PFSK-1 (cell line): ENCODE results near the gene RTP1.

DNA sequence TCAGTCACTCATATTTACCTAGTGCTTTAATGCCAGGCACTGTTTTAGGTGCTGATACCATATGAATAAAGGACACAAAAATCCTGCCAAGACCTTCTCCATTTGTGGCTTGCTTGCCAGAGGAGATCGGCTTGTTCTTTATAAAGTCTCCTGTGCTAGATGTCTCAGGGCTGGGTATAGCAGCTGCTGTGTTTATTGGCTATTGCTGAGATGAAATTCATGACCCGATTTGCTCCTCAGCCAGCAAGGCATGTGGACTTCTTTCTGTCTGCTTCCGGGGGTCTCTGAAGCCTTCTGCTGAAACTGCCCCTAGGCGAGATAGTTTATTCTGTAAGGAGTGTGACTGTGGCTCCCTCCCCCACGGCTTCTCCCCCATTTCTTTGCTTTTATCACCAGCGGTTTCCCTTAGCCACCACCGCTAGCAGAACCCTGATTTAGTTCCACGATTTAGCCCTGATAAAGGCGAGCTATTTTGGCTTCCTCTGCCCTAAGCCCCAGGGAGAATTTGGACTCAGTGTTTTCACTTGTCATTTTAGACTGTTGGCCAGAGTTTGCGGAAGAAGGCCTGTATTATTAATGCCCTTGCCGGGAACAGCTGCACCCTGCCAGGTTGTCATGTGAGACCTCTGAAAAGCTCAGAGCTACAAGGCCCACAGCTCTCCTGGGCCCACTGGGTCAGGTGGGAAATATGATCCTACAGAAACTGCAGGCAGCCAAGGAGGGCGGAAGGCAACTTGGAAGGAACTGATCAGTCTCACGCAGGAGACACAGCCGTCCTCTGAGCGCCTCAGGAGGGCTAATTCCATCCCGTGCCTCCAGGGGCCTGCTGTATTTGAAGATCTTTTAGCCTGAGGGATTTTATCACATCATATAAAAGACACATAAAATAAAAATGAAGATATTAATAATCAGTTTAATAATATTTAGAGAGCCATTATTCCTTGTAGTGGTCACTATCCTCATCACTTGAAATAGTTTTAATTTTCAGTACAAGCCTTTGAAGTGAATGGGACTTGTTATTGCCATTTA lies 46.9 kb downstream of the ST6GAL1 start:
- RRBS, result no CpG with 5 or more reads among the region's 16 CpGs

DNA sequence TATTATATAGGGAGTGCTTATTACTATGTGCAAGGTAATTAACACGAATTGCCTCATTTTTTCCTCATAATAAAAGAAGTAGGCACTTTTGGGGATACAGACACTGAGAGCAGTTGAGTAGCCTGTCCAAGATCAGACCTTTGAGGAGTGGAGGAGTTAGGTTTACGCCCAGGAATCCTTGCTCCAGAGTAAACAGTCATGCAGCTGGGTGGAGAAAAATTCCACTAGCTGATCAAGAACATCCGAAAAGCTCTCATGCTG lies 53.2 kb downstream of the ST6GAL1 start:
- RRBS, result no CpG with 5 or more reads among the region's 3 CpGs

GRCh38 chr3:187041241-187041420 lies 98.2 kb downstream of the RPL39L start:
- RRBS, result no CpG with 5 or more reads among the region's 2 CpGs

DNA sequence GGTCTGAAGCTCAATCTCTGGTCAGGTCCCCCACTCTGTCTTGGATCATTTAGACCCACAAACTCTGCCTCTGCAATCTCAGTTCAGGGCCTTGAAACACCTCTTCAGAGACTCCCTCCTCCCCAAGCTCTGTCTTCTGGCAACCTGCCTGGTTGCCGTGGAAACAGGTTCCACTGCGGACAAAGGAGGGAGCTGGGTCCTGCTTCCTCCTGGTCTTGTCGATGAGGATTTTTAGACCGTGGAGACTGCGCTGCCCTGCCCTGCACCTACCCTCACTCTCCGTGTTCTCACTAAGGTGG lies at the start of gene RTP1:
TSS of gene RTP1 (plus strand) at position 192 of the 299 bp plus-strand sequence.
- RRBS, result no CpG with 5 or more reads among the region's 6 CpGs

GRCh38 chr3:187265488-187265874 lies 26.1 kb downstream of the MASP1 start:
- RRBS, result no CpG with 5 or more reads among the region's 1 CpG

DNA sequence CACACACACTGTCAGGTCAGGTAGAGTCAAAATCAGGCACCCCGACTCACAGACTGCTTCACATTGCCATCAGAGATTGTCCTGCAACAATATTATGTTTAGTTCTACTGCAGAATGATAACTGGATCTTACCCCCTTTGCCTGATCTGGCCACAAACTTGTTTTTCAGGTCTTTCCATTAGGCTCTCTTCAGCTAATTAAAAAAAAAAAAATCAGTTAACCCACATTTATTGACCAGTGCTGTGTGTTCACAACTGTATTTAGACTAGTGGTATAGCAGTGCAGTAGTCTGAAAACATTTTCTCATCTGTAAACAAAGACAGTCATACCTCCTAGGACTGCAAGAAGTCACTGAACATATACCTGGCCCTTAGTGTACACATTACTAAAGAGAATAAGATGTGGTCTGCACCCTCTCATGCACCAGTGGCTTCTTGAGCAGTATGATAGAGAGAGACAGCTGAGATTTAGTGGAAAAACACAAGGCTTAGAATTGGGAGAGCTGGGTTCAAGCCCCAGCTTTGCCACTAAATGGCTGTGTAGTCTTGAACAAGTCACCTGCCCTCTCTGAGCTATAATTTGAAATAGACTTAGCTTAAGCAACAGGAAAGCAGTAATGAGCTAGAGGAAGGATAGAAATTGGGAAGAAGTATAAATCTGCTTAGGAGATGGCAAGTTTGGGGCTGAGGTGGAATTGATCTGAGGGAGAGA lies 22.6 kb downstream of the LPP start:
- RRBS, result no CpG with 5 or more reads among the region's 1 CpG

DNA sequence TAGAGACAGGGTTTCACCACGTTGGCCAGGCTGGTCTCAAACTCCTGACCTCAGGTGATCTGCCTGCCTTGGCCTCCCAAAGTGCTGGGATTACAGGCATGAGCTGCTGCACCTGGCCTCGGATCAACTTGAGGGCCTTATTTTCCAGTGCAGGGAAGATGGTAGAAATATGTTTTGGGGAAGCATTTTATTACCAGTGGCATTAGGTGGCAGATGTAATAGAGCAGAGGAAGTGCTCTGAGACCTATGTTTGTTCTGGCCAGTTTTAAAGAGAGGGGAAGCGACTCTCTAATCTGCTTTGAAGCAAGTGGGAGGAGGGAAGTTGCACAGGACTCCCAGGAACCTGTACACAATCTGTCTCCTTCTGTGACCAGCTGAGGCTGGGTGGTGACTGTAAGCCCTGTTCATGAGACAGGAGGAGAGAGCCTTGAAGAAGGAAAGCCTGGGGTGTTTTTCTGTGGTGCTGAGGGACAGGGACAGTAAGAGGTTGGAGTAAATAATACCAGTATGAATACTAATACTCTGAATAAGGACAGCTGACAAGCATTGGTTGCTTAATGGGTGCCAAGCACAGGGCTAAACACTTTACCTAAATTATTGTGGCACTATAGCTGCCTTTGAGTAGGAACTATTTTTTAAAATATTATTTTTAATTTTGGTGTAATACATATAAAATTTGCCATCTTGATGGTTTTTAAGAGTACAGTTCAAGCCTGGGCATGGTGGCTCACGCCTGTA lies 60.5 kb downstream of the LPP start:
- RRBS, result no CpG with 5 or more reads among the region's 4 CpGs

GRCh38 chr3:188235809-188236298 lies 81.9 kb downstream of the LPP start:
- RRBS, result no CpG with 5 or more reads among the region's 3 CpGs

DNA sequence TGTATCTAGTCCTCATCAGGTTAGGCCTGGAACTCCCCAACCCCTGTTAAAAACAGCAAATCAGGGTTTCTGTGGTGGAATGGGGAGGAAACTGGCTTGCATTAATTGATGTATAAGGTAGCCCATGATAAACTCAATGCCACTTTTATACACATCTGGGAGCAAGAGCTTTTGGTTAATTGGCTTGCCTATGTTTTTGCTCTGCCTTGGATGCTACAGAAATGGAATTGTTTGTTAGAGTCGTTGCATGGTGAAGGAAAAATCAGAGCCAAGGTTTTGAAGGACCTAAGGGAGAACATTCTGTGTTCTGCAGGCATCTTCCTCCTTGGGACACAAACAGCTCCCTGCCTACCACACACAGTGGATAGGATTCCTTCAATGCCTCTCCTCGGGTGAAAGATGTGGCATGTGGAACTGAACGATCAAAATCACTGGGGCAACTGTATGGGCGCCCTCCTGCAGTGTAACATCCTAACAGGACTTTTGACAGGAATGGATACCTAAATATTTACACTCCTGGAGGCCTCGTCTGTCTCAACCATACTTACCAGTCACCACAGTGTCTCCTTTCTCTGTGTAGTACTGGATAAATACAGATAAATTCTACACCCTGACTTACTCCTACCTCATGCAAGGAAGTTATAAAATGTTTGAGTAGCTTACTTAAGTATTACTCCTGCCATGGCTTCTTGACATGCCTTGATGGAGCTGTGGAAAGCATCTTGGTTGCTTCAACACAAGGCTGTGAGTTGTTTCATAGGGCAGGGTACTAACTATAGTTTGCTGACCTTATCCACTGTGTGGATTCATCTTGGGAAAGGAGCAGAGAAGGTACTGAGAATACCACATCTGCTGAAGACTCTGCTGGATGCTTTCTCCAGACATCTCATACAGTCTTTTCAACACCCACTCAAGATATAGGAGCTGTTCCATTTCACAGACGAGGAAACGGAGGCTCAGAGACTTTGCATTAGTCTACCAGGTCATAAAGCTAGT lies 100.7 kb downstream of the LPP start:
- RRBS, result no CpG with 5 or more reads among the region's 7 CpGs

DNA sequence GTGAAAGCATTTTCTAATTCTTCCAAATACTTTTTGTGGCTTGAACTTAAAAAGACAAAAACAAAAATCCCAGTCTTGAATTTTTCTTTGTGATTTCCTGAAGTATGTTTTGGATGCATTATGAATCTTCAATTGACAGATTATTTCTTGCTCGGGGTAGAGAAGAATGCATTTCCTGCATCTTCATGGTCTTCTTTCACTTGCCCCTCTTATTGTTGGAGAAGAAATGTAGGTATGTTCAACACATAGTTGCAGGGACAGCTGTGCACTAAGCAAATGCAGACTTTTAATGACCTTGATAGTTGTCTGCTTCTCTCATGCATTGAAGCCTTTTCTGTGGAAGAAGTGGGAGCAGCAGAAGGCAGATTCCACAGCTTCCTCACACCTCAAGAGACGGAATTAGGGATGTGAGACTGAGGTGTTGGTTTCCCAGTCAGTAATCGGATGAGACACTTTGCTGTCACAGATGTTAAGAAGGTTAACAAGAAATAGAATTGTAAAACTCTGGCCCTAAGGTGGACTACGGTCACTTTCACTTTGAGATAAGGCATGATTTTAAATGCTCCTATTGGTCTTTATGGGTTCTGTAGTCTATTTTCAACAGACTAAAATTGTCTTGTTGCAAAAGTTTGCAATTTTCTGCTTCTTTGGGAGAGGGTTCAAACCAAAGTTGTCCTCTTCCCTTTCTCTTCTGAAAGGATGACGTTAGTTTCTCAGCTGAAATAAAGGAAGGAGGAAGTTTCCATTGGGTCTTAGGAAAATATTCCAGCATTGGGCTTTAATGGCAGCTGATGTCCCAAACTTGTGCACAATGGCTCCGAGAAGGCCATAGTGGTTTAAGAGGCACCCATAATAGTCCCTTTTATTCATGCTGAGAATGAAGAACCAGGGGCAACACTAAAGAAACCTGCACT lies 117.4 kb downstream of the LPP start:
- RRBS, result no CpG with 5 or more reads among the region's 6 CpGs

DNA sequence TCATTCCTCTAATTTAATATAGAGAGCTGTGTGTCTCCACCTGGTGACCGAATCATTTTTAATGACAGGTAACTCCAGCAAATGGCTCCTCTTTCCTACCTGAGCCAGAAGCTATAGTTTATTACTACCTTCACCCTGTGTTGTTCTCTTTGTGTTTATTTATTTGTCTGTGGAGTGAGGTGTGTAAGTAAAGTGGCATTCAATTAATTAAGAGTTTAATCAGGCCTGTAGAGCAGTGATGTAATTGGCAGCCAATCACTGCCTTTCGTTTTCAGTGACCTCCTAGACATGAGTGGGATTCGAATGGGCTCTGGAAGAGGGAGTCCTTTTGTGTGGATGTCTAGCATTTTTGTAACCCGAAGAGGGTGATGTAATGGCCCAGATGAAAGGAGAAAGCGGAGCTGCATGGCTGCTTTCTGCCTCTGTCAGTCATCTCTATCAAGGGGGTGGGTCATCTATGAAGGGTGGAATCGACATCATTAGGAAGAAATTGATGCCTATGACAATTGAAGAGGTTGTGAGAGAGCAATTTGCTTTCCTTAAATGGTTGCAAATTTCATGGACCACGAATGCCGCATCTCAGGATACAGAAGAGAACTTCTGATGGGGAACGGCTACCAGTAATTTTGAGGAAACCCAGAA lies 126.0 kb downstream of the LPP start:
- RRBS, result no CpG with 5 or more reads among the region's 9 CpGs

DNA sequence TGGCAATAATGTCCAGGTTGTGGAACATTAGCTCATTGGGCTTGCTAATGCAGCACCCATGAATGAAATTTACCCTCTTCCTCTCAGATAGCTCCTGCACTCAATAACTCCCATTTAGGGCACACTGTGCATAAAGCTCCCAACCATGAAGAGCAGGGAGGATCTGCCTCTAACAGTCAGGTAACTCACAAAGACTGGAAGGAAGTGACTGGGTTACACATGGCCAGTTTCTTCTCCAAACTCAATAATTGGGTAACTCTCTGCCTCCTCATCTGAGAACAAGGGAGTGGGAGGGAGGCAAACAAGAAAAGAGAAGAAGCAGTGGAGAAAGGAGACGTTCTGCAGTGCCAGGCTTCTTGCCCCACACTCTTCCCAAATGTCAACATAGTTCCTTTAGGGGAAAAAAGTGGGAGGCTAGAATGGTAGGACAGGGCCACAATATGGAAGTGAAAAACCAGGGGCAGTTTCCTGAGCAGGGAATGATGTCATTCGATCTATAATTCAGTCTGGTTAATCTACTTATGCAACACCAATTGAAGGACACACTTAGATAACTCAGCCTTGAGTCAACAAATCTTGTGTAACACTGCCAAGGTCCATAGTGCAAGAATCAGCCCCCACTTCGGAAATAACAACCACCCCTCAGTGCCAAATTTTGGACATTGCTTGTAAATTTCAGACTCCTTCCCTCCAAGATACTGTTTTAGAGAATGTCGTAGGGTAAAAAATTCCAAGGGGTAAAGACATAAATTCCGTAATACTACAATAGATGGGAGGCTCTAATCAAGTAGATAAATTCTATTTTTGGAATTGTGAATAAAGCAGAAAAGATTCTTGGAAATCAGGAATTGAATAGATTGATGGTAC lies 142.9 kb downstream of the LPP start:
- RRBS, result no CpG with 5 or more reads among the region's 5 CpGs

- RRBS, result no CpG with 5 or more reads among the region's 7 CpGs
Observed at GRCh38 chr3:188305171-188305880, 151.4 kb downstream of the LPP start.

GRCh38 chr3:188312708-188313219 lies 158.8 kb downstream of the LPP start:
- RRBS, result no CpG with 5 or more reads among the region's 6 CpGs

- RRBS, result no CpG with 5 or more reads among the region's 9 CpGs
Observed at GRCh38 chr3:188351846-188352353, 197.9 kb downstream of the LPP start.

DNA sequence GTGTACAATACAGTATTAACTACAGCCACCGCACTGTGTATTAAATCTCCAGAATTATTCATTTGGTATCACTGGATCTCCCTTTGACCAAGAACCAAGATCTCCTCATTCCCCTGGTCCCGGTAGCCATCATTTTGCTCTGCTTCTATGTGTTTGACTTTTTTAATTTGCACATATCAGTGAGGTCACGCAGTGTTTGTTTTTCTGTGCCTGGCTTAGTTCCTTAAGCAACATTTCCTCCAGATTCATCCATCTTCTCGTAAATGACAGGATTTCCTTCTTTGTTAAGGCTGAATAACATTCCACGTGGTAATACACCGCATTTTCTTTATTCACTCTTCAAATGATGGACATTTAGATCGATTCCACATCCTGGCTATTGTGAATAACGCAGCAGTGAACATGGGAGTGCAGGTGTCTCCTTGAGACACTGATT lies 212.0 kb downstream of the LPP start:
- RRBS, result no CpG with 5 or more reads among the region's 8 CpGs

DNA sequence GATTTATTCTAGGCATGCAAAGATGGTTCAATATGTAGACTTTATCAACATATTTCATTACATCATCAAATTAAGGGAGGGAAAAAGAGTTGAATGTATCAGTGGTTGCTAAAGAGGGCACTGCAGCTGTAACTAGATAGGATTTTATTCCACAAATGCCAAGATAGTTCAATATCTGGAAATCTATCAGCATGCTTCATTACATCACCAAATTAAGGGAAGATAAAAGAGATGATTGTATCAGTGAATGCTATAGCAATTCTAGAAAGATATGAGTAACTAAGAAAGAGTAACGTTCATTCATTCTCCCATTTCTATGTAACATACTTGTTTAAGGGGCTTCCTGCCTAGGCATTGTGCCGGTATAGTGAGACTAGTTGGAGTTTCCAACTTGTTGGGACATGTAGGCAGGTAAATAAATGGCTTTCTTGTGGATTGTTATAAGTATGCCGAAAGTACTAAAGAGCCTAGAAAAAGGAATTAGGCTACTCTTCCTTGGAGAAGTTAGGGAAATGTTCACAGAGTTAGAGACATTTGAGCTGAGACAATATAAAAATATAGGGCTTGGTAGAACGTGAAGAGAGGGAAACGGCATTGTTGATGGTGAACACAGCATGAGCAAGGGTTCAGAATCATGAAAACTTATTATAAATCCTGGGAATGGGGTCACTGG lies 248.5 kb downstream of the LPP start:
- RRBS, result no CpG with 5 or more reads among the region's 5 CpGs

DNA sequence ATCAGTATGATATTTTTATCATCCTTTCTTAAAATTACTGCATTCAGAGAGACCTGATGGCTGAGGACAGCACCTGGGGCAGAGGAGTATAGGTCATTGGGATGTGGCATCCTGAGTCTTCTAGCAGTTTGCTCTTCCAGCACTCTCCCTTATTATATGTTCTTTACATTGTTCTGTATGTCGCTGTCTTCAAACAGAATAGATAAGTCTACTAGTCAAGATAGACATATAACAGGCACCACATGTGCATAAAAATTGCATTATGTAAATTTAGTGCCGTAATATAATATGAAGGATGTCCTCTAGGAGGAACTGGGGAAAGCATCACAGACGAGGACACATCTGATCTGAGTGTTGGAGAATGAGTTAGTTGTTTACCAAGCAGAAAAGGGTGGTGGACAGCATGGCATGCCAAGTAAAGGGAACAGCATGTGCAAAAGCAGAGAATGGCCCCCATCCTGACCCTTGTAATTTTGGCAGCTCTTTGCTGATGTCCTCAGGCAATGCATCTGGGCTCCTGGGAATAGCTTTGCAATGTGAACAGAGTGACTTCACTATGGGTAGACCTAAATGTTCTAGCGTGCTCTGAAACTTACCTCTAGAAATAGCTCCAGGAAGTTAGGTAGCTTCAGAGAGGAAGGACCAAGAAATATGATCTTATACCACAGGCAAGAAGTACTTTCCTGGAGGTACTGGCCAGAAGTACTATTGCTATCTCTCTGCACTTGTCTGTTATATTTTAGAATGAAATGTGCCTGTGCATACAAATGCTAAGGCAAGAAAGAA lies 263.3 kb downstream of the LPP start:
- RRBS, result no CpG with 5 or more reads among the region's 4 CpGs

GRCh38 chr3:188978681-188979120 lies 193.1 kb upstream of the TPRG1 start:
- RRBS, result no CpG with 5 or more reads among the region's 4 CpGs

DNA sequence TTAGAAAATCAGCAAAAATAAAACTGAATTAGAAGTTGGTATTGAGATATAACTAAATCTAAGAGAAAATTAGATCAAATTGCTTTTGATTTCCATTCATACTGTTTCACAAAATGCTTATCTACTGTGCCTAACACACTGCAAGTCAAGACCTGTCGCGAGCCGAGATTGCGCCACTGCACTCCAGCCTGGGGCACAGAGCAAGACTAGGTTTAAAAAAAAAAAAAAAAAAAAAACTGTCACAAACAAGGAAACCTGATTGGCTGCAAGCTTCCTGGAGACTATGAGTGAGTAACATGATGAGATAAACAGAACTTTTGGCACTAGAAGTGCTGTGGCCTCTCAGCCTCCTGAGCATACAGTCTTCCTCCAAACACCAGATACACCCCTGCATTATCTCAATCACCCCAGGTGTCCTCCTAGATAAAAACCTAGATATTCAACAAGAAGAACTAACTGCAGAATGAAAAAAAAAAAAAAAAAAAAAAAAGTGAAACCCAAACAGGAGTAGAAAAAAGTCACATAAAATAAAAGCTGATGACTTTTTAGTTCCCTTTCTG lies 82.6 kb downstream of the P3H2 start:
- RRBS, result no CpG with 5 or more reads among the region's 4 CpGs